CD14-positive monocyte (primary cell): ENCODE data around the genes PRRG2 and ZNF473.

- CAGE, long polyA plus RNA: no peak
These were observed 891 bp downstream of the ALDH16A1 start for GRCh38 chr19:49453757-49454474.

DNA sequence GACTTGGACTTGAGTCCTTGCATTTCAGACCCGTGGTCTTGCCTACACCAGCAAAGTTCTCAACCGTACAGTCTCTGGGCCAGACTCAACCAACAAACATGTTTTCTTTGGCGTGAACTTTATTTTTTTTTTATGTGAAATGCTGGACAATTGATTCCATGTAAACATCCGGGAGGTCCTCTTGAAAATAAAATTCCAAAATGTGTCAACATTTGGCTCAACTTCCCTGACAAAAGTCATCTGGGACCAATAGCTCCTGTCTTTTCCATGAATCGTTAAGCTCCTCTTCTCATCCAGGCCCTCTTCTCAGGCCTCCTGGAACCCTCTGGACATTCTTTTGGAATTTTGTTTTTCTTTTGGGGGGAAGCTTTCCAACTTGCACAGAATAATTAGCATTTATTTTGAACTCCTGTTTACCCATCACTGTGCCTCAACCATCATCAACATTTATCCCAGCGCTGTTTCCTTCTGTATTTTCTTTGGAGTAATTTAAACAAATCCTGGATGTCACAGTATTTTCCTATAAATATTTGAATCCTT, 2.8 kb downstream of the ALDH16A1 start:
- CAGE, long polyA plus RNA: no peak

- CAGE, long polyA plus RNA: no peak
These were observed 4.4 kb upstream of the RPS11 start for GRCh38 chr19:49491729-49492400.

DNA sequence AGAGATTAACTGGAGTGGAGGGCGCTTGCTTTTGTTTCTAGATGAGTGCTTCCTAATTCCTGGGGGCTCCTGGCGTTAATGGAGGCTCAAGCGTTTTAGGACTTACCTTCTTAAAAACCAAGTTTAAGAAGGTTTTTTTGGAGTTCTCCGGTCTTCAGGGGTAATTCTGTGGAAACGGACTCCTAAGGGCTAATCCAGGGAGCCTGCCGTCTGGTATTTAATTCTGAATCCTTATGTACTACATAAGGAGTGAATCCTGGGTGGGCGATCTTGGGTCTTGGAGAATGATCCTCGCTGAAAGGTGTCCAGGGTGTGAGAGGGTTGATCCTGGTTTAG, 329 bp downstream of the RPS11 start:
- CAGE, long polyA plus RNA: no peak

GRCh38 chr19:49513754-49514172, 1.3 kb downstream of the FCGRT start:
- CAGE, long polyA plus RNA: no peak

DNA sequence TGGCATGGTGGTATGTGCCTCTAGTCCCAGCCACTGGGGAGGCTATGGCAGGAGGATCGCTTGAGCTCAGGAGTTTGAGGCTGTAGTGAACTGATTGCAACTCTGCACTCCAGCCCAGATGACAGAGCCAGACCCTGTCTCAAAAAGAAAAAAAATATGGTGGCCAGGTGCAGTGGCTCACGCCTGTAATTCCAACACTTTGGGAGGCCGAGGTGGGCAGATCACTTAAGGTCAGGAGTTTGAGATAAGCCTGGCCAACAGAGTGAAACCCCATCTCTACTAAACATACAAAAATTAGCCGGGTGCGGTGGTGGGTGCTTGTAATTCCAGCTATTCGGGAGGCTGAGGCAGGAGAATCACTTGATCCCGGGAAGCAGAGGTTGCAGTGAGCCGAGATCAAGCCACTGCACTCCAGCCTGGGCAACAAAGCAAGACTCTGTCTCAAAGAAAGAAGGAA, 4.6 kb downstream of the FCGRT start:
- CAGE, long polyA plus RNA: no peak

- CAGE, long polyA plus RNA: no peak
These were observed 19.1 kb downstream of the RCN3 start for GRCh38 chr19:49546821-49547401.

GRCh38 chr19:49555916-49556212, 24.5 kb downstream of the NOSIP start:
- CAGE, long polyA plus RNA: no peak

- CAGE, long polyA plus RNA: no peak
These were observed at the start of gene PRRG2 for GRCh38 chr19:49580899-49581559. Gene PRRG2, plus strand, starts transcription at chr19:49581316.

GRCh38 chr19:49719775-49720249, 28.9 kb downstream of the CPT1C start:
- CAGE, long polyA plus RNA: no peak

DNA sequence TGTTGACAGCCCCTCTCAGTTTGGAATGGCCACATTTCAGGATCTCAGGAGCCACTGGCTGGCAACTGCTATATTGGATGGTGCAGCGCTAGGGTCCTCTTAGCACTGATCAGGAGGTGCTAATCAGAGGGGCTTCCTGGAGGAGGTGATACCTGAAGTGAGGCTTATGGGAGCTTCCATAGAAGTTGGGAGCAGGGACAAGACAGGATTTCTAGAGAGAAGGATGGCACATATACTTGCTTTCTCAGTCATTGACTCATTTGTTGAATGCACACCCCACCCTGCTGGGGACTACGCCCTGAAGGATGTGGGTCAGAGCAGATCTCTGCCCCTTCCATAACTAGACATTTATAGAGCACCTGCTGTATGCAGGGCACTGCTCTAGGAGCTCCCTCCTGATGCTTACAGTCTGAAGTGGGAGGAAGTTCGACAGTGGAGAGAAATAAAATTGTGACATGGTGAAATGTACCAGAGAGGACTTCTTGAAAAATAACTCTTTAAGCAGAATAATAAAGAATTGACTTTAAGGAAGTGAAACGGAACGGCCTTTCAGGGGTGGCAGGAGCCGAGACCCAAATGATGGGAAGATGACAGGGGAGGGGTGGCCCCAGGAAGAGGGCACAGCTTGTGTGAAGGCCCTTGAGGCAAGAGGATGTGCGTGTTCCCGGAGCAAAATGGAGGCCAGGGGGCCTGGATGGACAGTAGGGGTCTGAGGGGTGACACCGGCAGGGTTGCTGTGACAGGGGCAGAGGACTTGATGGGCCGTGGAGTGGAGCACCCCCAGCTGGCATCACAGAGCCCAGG, 13.2 kb downstream of the AP2A1 start:
- CAGE, long polyA plus RNA: no peak

DNA sequence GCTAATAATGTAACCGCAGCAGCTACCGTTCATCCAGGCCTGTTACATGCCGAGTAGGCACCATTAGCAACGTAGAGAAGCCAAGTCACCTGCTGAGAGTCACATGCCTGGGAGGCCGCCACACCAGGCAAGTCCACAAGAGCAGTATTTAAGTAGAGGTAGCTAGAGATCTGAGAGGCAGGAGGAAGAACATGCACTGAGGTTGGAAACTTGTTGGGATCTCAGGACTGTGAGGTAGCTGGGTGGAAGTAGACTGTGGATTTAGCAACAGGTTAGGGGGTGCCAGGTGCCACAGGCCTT, 3.3 kb downstream of the FUZ start:
- CAGE, long polyA plus RNA: no peak

- CAGE, long polyA plus RNA: no peak
These were observed 15.3 kb downstream of the PNKP start for GRCh38 chr19:49852026-49852479.

GRCh38 chr19:49869540-49870403, 2.4 kb upstream of the PNKP start:
- CAGE, long polyA plus RNA: no peak

GRCh38 chr19:49889982-49891160, 6.3 kb downstream of the IL4I1 start:
- CAGE, long polyA plus RNA: no peak

- CAGE, long polyA plus RNA: no peak
These were observed 2.7 kb downstream of the SIGLEC11 start for GRCh38 chr19:49958159-49958707.

DNA sequence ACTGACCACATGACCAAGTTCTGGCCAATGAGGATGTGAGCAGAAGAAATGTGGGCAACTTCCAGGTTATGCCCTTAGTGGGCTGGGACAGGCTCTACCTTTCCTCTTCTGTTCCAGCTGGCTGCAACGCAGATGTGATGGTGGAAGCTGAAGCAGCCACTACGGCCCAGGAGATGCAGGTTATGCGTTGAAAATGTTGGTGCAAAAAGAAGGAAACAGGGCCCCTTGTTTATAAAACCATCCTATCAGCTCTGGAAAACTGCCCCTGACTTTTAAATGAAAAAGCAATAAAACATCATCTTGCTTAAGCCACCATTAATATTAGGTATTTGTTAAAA, 27.3 kb downstream of the VRK3 start:
- CAGE, long polyA plus RNA: no peak

GRCh38 chr19:50025614-50026445, at the start of gene ZNF473:
Gene ZNF473, plus strand, starts transcription at chr19:50026005.
- CAGE, long polyA plus RNA: no peak

GRCh38 chr19:50286166-50286857, 42.9 kb downstream of the KCNC3 start:
- CAGE, long polyA plus RNA: no peak

GRCh38 chr19:50290699-50291168, 38.4 kb downstream of the KCNC3 start:
- CAGE, long polyA plus RNA: no peak